Subcutaneous preadipocyte (primary cell): ENCODE measurements around a stretch of chr9.

- CAGE, long polyA plus RNA: no peak
Measured at GRCh38 chr9:77259501-77259787, 82.1 kb downstream of the VPS13A start.

DNA sequence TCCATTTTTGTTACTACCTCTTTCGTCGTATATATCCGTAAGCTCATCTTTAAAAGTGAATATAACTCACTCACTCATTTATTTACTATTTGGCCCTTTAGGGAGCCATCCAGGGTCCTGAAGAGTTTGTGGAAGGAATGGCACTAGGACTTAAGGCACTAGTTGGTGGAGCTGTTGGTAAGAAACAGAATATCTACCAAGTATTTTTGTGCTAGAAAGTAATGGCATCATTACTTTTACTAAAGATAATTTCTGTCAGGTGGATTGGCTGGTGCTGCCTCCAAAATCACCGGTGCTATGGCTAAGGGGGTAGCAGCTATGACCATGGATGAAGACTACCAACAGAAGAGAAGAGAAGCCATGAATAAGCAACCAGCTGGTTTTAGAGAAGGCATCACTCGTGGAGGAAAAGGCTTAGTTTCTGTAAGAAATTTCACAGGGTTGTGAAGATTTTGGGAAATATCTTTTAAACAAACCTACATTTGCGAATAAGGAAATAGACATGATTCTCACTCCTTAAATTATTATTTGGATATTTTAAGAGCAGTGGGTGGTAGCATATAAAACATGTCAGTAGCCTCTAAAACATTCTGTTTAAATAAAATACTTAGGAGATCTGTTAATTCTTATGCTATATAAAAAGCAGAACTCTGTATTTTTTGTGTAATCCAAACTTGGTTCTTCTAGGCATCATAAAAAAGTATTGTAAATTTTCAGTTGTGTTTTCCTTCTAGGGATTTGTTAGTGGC, 193.0 kb downstream of the VPS13A start:
- CAGE, long polyA plus RNA: no peak

DNA sequence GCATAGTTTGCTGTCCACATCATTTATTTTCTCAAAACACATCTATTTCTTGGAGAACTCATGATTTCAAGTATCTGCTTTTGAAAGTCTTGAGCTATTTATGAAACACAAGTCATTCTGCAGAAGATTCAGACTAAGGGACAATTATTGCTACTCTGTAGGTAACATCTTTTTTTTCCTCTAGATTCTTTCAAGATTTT, 59.7 kb upstream of the GNA14 start:
- CAGE, long polyA plus RNA: no peak

DNA sequence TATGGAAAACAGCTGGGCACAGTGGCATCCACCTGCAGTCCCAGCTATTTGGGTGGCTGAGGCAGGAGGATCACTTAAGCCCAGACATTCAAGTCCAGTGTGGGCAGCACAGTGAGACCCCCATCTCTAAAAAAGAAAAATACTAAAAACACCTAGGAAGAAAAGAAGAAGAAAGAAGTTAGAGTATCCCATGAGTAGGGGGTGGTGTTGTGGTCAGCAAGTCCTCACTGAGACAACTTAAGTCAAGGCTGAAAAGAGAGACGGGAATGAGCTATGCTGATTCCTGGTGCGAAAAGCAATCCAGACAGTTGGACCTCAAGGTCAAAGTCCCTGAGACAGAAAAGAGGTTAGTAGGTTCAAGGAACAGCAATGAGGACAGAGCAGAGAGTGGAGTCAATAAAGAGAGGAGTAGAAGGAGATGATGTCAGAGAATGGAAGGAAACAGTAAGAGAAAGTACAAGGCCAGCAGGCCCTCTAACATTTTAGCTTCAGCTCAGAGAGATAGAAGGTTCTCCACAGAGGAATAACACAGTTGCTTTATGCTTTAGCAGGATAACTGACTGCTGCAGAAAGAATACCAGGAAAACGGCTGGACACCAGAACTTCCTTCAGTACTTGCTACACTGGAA, 43.8 kb downstream of the GNAQ start:
- CAGE, long polyA plus RNA: no peak

GRCh38 chr9:77989337-77990136, 42.1 kb downstream of the GNAQ start:
- CAGE, long polyA plus RNA: no peak

DNA sequence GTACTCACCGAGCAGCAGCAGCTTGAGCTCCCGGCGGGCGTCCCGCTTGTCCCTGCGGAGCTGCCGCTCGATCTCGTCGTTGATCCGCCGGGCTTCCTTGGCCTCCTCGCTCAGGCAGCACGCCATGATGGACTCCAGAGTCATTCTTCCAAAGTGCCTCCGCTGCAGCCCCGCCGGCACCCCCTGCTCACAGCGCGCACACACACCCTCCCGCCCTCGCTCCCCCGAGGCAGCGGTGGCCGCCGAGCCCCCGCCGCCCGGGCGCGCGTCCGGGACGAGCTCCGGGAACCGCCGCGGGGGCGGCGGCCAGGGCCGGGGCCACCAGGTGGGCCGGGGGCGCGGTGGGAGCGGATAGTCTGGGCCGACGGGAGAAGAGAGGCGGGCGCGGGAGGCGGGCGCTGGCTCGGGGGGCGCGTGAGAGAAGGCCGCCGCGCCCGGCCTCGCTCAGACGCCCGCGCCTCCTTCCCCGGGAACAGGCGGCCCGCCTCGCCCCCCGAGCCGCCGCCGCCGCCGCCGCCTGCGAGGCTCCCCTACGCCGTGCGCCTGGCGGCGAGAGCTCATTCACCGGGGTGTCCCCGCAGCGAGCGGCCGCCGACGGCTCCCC, 417 bp downstream of the GNAQ start:
- CAGE, long polyA plus RNA: no peak

- CAGE, long polyA plus RNA: no peak
Measured at GRCh38 chr9:78239346-78239770, 3.5 kb downstream of the CEP78 start.

GRCh38 chr9:79671544-79671903, 99.8 kb downstream of the TLE4 start:
- CAGE, long polyA plus RNA: no peak

DNA sequence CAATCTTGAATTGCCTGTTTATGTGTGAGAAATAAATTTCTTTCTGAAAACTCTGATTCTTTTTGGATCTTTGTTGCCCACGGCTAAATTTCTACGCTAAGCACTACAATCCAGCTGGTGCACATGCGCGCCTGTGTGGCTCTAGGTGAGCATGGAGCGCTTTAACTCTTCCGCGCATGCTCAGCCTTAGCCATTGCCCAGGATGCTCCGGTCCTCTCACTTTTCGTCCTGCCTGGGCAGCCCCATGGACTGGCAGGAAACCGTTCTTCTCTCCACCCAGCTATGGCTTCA, 190.8 kb downstream of the TLE4 start:
- CAGE, long polyA plus RNA: no peak

GRCh38 chr9:79858526-79858885, 286.7 kb downstream of the TLE4 start:
- CAGE, long polyA plus RNA: no peak

GRCh38 chr9:81145433-81145996, 543.8 kb downstream of the TLE1 start:
- CAGE, long polyA plus RNA: no peak

- CAGE, long polyA plus RNA: no peak
Measured at GRCh38 chr9:81306149-81306405, 383.3 kb downstream of the TLE1 start.

GRCh38 chr9:81373126-81373691, 316.1 kb downstream of the TLE1 start:
- CAGE, long polyA plus RNA: no peak

DNA sequence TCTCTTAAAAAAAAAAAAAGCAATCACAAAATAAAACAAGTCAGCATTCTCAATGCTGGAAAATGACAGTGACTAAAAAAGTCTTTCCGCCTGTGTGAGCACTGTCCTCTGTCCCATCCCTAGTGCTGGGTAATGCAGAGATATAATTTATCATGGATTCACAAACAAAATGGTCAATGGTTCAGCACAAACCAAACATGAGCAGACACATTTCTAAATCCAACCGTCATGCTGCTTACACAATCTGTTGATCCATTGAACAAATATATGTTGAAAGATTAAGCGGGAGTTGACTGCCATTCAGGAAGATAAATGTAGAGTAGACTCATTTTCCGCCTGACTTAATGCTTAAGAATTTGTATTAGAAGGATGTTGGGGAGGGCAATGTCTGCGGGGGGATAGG, 153.9 kb downstream of the TLE1 start:
- CAGE, long polyA plus RNA: no peak

DNA sequence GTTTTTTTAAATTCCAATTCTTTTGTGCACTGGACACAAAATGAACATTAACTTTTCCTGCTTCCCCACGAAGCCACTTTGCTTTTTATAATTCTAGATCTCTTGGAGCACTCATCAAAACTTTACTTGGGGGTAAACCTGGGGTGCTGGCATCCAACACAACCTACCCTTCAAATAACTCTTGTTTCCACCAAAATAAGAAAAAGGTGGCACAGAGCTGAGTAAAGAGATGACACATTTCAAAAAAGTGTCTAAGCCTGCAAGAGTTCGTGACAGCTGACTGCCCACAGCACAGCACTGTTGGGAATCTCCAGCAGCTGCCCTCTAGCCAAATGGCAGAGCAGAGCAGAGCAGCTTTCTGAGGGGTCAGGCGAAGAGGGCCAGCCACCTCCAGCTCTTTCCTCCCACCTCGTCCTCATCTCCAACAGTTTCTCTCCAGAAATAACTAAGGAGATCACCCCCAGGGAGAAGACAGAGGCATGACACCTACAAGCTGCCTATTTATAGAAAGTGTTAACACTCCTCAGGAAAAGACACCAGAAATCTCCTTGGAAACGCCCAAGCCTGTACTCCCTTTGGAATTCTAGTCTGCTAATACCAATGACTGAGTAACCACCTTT, 79.7 kb downstream of the TLE1 start:
- CAGE, long polyA plus RNA: no peak

GRCh38 chr9:81683988-81684621, 5.2 kb downstream of the TLE1 start:
- CAGE, long polyA plus RNA: no peak

DNA sequence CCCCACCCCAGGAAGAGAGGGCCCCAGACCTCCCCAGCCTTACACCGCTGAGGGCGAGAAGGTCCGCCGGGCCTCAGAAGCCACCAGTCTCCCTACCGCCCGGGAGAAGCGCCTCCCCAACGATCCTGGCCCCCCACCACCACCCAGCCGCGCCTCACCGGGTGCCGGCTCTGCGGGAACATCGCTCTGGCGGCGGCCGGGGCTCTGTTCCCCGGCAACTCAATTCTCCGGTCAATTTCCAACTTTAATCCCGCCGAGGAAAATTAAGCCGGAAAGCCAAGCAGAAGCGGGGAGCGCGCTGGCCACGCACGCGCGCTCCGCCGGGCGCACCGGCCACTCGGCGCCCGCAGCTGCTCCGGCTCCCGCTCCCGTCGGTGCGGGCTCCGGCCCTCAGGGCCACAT, 1.3 kb downstream of the TLE1 start:
- CAGE, long polyA plus RNA: no peak

DNA sequence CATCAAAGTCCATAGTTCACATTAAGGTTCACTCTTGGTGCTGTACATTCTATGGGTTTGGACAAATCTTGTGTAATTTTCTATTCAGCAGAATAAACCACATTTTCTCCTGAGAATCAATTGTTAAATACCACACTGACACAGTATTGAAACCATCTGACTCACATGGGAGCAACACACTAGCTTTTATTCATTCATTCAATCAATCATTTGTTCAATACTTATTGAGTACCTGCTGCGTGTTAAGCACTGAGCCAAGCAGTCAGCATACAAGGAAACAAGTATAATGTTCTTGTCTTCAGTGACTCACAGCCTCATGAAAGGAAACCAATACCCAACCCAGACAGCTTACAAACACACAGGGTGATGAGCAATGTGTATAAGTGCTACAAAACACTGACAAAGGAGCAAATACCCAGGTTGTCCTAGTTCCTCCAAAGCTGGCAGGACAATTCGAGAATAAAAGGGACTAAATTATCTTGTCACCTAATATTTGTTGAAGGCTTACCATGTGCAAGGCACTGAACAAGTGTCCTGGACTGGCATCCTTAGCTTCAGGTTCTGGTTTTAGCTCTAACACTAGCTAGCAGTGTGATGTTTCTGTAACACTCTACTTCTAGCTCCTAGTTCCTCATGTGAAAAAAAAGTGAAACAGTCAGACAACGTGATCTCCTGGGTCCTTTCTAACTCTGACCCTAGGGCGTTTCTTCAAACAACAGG, 67.6 kb upstream of the RASEF start:
- CAGE, long polyA plus RNA: no peak

GRCh38 chr9:83228670-83229065, 165.7 kb upstream of the RASEF start:
- CAGE, long polyA plus RNA: no peak

DNA sequence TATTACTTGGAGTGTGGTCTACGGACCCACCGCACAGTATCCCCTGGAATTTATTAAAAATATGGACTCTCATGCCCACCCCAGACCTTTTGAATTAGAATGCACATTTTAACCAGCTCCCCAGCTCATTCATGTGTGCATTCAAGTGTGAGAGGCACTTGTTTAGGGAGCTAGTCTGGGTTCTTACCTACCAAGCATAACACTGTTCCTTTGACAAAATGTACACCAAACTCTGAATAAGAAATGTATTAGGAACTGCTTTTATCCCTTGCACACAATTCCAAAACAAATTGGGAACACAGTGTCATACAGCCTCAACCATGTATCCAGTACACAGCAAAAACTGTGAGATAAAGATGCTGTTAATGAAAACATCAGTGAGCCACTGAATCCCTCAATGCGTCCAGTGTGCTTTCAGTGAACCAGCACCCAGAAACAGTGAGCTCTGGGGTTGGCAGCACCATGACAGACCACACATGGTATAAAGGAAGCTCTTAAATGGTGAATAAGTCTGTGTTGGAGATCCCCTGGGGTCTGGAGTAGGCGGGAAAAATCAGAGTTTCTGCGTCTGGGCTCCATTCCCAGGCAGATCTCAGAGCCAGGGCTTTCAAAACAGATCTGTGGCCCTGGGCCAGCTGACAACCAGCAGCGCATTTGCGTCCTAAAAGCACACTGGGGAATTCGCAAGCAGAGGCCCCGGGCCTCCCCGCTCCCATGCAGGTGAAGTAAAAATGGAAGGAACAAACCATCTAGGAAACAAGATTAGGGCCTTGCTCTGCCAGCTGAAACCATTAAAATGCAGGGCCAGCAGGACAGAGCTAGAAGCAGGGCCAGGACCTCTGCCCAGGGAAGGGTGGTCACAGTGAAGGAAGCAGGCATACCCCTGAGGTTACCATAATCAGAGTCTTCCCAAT, 233.6 kb downstream of the FRMD3 start:
- CAGE, long polyA plus RNA: no peak